Thoracic aorta (tissue), 1 donor: ENCODE measurements around the gene NXN.

DNA sequence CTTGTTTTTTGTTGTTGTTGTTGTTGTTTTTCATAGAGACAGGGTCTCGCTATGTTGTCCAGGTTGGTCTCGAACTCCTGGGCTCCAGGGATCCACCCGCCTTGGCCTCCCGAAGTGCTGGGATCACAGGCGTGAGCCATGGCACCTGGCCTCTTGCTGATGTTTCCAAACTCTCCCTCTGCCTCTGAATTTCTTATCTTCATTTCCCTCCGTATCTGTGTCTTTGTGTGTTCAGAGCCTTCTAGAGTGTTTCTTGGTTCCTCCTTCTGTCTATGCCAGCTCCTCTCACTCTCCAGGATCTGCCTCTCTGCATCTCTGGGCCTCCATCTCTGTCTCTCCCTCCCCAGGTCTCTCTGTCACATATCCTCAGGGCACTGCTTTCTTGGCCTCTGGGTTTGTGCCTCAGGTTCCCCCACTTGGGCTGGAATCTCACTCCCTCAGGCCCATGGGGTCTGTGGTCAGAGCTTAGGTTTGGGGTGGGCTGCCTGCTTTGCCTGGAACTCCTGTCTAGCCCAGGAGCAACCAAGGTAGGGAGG is 49.5 kb upstream of the DOC2B start:
- RAMPAGE, long total RNA: no peak

GRCh38 chr17:247704-248365 is 66.4 kb upstream of the DOC2B start:
- RAMPAGE, long total RNA: no peak

DNA sequence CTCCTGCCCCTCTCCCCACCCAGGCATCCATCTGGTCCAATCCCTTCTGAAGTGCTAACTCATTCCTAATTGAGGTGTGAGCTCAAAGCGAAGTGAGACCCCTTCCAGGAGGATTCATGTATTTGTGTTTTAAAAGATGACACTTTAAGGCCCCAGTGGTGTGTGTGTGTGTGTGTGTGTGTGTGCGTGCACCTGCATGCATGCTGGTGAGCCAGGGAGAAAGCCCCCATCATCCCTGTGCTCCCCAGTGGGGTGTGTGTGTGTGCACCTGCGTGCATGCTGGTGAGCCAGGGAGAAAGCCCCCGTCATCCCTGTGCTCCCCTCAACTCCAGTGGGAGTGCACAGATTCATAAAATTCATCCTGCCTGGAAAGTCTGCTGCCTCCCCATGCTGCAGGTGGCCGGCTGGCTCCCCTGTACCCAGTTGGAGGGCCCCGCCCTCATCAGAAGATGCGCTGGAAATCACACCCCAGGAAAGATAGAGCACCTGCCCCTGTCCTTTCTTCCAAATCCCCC is 84.7 kb upstream of the DOC2B start:
- RAMPAGE, long total RNA: no peak

GRCh38 chr17:319203-319682 is 33.4 kb downstream of the RPH3AL start:
- RAMPAGE, long total RNA: no peak

GRCh38 chr17:339536-340036 is 13.0 kb downstream of the RPH3AL start:
- RAMPAGE, long total RNA: no peak

GRCh38 chr17:416520-417136 is 6.5 kb downstream of the C17orf97 start:
- RAMPAGE, long total RNA: no peak

DNA sequence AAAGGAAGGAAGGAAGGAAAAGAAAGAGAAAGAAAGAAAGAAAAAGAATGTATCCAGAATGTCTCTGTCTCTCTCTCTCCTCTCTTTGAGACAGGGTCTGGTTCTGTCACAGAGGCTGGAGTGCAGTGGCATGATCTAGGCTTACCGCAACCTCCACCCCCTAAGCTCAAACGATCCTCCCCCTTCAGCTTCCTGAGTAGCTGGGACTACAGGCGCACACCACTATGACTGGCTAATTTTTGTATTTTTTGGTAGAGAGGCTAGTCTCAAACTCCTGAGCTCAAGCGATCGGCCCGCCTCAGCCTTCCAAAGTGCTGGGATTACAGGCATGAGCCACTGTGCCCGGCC is 8.2 kb downstream of the C17orf97 start:
- RAMPAGE, long total RNA: no peak

DNA sequence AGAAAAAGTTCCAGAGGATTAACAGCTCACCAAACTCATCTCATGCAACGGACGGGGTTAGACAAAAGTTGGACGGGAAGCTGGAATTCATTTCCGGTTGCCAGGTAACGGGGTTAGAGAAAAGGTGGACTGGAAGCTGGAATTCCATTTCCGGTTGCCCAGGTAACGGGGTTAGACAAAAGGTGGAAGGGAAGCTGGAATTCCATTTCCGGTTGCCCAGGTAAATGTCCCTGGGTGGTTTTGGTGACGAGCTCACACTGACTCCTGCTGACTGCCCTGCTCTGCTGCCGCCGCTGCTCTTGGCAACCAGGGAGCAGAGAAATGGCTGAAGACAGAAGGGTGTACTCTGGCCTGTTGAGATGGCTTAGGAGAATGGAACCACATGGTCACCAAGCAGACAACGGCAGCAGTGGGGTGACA is 112.8 kb downstream of the C17orf97 start:
- RAMPAGE, long total RNA: no peak

DNA sequence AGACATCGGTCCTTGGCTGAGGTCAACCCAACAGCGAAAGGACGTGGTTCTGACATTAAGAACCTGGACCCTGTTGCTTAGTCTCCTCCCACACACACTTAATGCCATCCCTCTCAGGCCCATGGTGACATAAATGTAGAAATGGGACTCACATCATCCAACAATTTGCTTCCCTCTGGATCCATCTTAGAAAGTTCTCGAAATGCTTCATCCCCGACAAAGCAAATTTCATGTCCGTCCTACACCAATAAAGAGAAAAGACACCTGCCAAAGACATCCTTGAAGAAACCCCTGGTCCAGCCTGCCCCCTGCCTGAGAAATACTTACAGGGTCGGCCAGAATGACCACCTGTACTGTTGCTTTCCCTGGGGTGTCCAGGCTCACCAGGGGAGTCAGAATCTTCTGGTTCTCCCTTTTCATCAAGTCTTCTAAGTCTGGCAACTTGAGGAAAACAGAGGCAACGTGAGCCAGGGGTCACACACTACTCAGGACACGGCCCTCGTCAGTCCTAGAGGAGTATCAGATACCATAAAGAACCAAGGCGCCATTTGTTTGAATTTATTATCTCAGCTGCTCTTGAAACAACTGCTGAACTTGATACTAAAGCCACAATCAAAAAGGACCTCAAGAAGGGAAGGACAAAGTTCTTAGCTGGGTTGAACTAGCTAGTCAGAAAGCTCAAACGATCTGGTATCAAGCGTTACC is 12.2 kb downstream of the GLOD4 start:
- RAMPAGE, long total RNA: no peak

DNA sequence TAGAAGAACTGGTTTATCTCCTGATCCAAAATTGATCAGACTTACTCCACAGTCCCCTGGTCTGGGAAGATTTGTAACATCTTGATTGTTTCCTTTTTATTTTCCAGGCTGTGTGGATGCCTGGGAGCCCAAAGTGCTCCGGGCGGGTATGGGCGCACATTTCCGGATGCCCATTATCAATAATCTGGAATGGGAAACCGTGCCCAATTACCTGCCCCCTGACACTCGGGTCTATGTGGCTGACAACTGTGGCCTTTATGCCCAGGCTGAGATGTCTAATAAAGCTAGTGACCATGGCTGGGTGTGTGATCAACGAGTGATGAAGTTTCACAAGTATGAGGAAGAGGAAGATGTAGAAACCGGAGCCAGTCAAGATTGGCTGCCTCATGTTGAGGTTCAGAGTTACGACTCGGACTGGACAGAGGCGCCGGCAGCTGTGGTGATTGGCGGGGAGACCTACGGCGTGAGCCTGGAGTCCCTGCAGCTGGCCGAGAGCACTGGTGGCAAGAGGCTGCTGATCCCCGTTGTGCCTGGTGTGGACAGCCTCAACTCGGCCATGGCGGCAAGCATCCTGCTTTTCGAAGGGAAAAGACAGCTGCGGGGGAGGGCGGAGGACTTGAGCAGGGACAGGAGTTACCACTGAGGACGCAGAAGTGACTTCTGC is 9.4 kb downstream of the MRM3 start:
- RAMPAGE, long total RNA: no peak

- RAMPAGE, long total RNA: no peak
Measured at GRCh38 chr17:794652-795608, 12.8 kb downstream of the MRM3 start.

- RAMPAGE, long total RNA: no peak
Measured at GRCh38 chr17:859868-860200, 77.7 kb downstream of the MRM3 start.

DNA sequence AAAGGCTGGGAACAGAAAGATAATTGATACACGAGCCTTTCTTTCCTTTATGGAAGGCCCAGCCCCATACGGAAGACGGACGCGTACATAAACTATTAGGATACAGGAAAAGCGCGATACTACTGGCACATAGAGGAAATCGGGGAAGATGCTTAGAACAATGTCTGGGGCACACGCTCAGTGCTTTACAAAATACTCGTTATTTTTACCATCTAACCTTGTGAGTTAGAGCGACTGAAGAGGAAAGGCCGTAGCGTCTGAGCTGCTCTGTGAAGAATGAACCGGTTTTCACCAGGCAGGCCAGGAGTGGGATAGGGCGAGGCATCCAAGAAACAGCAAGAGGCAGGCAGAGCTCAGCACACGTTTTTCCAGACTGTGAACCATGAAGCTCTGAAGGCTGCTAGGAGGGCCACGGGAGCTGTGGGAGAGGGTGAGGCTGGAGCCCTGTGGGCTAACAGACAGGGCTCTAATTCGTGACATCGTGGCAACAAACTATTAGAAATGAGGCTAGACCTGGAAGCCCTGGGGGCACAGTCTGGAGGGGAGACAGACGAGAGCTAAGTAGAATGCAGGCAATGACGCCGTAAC is 95.5 kb downstream of the MRM3 start:
- RAMPAGE, long total RNA: no peak

DNA sequence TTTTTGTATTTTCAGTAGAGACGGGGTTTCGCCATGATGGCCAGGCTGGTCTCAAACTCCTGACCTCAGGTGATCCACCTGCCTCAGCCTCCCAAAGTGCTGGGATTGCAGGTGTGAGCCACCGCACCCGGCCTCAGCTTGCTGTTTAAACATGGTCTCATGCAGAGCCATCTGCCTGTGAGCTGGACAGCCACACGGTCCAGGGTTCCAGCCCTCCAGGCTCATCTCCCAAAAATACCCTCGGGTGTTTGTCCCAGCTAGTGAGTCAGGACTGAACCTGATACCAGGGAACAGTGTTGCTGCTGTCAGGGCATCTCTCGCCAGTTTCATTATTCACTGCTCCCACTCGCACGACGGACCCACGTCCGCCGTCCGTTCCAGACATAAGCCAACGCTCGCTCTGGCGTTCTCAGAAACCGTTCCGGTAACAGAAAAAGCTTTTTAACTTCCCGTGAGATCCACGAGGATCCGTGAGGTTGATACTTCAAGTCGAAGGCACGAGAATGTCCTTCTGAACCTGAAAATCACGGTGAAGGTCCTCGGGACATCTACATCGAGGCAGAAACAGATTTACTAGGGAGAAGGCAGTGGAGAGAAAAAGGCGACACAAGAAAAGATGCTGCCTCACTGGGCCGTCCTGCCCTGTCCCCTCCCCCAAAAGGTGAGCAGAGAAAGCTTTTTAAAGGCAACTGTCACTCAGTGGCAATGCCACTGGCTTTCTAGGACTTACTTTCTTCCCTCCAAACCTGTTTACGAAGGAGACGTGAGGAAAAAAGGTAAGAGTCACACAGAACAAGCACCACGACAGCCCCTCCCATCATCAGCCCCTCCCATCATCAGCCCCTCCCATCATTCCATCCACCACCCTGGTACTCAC is 77.5 kb downstream of the NXN start:
- RAMPAGE, long total RNA: no peak

GRCh38 chr17:949513-950394 is 29.8 kb downstream of the NXN start:
- RAMPAGE, long total RNA: no peak

- RAMPAGE, long total RNA: no peak
Measured at GRCh38 chr17:979143-980540, at the start of gene NXN. NXN (minus strand) TSS chr17:979776.

DNA sequence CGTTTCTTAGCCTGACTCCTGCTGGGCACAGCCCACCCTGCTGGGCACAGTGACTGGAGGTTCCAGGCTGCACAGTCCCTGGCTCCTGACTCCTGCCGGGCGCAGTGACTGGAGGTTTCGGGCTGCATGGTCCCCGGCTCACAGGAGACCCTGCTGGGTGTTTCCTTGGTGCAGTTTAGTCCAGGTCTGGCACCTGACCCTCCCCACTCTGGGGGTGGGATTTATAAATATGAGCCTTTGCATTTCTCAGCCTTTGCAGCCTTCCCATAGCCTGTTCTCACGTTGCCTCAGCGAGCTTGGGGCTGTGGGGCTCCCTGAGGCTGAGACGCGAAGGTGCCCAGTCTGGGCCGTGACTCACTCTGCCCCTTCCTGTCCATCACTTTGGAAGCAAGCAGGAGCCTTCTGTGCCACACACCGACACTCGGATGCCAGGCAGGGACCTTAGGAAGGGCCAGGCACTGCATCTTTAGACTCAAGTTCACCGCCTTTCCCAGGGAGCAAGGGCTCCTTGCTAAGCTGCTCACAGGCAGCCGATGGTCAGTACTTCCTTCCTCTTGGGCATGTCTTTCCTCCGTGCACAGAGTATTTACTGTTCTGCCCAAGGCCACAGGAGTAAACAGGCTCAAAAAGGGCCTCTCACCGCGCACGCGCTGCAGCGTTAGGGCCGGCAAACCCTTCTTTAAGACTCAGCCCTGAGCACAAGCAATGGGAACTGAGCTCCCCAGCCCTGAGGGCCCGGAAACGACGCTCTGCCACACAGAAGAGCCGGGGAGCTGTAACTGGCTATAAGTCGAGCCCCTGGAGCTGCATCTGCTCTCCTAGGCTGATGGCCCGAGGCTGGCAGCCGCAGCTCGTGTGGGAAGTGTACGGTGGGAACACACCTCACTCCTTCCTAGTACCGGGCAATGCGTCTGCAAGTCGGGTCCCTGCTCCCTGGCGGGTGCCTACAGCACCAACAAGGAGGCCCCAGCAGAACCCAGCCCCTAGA is 7.1 kb downstream of the TIMM22 start:
- RAMPAGE, long total RNA: no peak

GRCh38 chr17:1019095-1019989 is 22.4 kb downstream of the TIMM22 start:
- RAMPAGE, long total RNA: no peak

- RAMPAGE, long total RNA: no peak
Measured at GRCh38 chr17:1090408-1090878, 89.3 kb downstream of the ABR start.

DNA sequence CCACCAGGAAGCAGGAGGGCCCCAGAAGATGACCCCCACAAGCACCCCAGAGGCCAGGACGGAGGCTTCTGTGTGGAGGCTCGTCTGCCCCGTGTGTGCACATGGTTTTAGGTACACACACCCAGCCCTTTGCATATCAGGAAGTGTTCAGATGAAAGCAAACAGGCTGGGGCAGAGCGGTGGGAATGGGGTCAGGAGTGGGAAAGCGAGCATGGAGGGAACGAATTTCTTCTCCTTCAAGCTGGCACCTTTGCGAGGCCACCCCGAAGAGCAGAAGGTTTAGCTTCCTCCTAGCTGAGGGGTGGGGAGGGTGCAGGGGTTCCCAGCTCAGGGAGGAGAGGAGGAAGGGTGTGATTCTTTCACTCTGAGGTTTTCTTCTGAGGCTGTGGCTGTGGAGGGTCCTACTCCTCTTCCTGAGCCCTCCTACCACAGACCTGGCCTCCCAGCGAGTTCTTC is 83.6 kb downstream of the ABR start:
- RAMPAGE, long total RNA: no peak